ENCODE measurements around a stretch of chr9.

- PRO-cap, 3 experiments = no peak in any of the 3 experiments
- RRBS = no CpG with 5 or more reads among the region's 5 CpGs
These were observed 45.9 kb upstream of the ABL1 start for GRCh38 chr9:130788782-130789883.

- PRO-cap, 3 experiments = no peak in any of the 3 experiments
- RRBS = 83% methylated on average over 1 of the region's 12 CpGs
These were observed 11.1 kb upstream of the AIF1L start for GRCh38 chr9:131085216-131085642.

DNA sequence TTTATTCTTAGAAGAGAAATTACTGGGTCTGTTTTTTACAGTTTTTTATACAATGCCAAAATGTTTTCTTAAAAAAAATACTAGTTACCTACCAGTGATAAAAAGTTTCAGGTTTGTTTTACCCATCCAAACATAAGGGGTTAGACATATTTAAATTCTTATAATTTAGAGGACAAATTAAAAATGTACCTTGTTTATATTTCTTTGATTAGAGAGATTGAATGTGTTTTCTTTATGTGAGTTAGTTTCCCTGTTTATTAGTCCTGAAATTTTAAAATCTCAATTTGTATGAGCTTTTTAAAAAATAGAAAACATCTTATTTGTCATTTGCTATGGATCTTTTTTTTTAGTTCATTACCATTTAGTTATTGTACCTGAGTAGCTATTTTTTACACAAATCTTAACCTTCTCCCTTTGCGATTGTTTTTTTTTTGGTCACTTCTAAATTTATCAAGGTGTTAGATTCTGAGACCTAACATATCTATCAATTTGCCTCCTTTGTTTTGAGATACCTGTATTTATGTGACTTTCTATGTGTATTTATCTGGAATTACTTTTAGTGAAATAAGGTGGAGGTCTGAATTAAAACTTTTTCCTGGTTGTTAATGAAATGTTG is 18.1 kb downstream of the NUP214 start:
- PRO-cap, 3 experiments = no peak in any of the 3 experiments
- RRBS = no CpG with 5 or more reads among the region's 1 CpG

DNA sequence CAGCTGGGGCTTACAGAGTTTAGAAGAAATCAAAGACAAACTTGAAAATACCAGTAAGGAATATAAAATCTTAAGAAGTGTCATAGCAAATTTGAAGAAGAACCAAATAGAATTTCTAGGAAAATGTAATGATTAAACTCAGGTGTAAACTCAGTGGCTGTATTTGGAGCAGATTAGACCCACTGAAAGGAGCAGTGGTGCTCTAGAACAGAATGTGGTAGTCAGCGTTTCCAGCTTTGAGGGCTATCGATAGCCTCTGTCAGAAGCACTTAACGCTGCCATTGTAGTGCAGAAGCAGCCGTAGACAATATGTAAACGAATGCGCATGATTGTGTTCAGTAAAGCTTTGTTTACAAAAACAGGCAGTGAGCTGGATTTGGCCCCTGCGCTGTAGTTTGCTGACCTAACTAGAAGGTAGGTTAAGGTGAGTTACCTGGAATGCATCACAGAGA is 72.1 kb downstream of the FAM78A start:
- PRO-cap, 3 experiments = no peak in any of the 3 experiments
- RRBS = no CpG with 5 or more reads among the region's 7 CpGs

DNA sequence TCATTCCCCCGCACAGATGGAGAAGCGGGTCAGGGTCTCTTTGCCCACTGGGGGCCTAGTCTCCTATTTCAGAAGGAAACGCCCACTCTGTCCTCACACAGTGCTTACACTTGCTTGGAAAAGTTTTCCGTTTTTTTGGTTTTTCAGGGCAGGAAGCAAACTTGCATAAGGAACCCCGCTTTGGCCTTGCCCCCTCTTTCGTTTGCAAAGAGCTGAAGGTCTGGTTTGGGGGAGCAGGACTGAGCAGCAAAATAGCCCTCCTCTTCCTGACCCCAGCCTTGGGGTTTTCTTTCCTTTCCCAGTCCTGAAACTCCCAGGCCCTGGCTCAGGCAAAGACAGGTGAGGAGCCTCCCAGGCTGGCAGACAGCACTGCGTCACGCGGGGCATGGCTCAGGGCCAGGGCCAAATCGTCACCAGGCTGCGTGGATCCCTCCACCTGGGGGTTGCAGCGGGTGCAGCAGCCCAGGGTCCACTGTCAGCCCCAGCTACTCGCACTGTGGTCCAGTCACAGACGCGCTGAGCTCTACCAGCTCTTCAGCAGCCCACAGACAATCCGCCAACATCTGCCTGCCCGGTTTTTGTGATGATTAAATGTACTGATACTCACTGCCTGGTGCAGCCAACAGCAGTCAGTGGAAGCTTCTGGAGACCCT is 12.2 kb downstream of the FAM78A start:
- PRO-cap, 3 experiments = no peak in any of the 3 experiments
- RRBS = no CpG with 5 or more reads among the region's 17 CpGs

DNA sequence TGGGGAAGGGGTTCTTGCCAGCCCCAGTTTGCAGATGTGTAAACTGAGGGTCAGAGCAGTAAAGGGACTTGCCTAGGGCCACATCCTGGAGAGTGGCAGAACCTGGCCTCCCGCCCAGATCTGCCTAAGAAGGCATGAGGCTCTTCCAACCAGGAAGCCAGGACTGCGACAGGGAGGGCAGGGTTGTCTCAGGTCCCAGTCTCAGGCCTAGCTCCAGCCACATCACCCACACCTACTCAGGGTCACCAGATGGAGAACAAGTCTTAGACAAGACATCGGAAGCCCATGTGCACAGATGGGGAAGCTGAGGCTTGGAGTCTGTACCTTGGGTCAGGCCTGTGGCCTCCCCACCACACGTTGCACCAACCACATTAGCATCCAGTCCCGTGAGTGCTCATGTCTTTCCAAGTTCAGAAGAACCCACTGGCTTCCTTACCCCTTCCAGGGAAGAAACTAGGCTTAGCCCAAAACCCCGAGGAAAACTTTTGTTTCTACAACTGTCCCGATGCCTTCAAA is 2.4 kb downstream of the FAM78A start:
- PRO-cap, 3 experiments = no peak in any of the 3 experiments
- RRBS = no CpG with 5 or more reads among the region's 7 CpGs

- PRO-cap, 3 experiments = peak in 1 of 3 experiments; most common minus-strand start chr9:131280286 (in 1)
- RRBS = 25% methylated on average over 9 of the region's 16 CpGs
These were observed 3.8 kb upstream of the FAM78A start for GRCh38 chr9:131280051-131280491.

DNA sequence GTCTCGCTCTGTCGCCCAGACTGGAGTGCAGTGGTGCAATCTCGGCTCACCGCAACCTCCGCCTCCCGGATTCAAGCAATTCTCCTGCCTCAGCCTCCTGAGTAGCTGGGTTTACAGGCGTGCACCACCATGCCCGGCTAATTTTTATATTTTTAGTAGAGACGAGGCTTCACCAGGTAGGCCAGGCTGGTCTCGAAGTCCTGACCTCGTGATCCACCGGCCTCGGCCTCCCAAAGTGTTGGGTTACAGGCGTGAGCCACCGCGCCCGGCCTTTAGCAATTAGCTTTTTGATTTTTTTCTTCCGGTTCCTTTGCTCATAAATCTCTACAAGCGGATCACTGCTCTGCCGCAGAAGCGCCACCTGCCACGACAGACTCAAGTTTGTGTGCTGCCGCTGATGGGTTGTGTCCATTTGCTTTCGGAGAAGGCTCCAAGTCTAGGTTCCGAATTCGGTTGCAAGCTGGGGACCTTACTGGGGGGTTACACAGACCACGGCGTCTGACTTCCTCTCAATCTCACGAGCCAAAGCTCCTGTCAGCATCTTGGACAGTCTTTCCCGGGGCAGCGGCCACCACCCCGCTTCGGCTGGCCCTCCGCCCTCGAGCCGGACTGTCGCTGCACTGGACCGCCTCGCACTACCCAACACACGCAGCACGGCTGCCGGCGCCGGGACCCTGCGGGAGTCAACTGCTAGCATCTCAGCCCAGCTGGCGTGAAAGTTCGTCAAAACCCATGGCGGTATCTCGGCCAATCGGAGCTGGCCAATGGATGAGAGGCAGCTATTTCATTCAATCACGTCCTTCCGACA is 20.9 kb upstream of the PRRC2B start:
- PRO-cap, 3 experiments = peak in 3 of 3 experiments; most common minus-strand start position 689 of the sequence (in 3)
- RRBS = 1% methylated on average over 14 of the region's 52 CpGs

DNA sequence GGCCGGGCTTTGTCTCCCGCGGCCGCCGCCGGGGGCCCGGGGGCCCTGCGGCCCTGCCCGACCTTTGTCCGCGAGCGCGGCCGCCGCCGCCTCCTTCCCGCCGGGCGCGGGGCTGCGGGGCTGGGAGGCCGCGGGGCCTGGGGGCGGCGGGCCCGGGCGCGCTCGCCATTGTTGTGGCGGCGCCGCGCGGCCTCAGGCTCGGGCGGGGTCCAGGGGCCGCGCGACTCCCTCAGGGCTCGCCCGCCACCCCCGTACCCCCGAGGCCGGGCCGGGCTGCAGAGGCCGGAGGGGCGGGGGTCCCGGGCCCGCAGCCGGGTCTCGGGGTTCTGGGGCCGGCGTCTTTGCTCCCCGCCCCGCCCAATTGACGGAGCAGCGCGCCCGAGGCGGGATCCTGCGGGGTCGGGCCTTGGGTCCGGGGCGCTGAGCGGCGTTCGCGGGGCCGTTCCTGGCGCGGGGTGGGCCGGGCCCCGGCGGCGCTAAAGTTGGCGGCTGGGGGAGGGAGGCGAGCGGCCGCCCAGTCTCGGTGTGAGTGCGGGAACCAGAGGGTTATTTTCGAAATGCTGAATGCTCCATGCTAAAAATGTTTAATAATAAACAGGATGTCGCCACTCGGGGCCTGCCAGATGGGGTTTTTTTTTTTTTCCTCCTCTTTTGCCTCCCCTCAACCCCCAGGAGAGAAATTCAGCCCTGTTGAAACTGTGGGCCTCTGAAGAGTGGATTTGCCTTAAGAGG is 612 bp downstream of the PRRC2B start:
- PRO-cap, 3 experiments = peak in 3 of 3 experiments; most common plus-strand start position 364 of the sequence (in 1); most common minus-strand start position 363 of the sequence (in 2)
- RRBS = 2% methylated on average over 39 of the region's 84 CpGs

- PRO-cap, 3 experiments = no peak in any of the 3 experiments
- RRBS = no CpG with 5 or more reads among the region's 20 CpGs
These were observed 6.6 kb downstream of the PRRC2B start for GRCh38 chr9:131400254-131401118.

DNA sequence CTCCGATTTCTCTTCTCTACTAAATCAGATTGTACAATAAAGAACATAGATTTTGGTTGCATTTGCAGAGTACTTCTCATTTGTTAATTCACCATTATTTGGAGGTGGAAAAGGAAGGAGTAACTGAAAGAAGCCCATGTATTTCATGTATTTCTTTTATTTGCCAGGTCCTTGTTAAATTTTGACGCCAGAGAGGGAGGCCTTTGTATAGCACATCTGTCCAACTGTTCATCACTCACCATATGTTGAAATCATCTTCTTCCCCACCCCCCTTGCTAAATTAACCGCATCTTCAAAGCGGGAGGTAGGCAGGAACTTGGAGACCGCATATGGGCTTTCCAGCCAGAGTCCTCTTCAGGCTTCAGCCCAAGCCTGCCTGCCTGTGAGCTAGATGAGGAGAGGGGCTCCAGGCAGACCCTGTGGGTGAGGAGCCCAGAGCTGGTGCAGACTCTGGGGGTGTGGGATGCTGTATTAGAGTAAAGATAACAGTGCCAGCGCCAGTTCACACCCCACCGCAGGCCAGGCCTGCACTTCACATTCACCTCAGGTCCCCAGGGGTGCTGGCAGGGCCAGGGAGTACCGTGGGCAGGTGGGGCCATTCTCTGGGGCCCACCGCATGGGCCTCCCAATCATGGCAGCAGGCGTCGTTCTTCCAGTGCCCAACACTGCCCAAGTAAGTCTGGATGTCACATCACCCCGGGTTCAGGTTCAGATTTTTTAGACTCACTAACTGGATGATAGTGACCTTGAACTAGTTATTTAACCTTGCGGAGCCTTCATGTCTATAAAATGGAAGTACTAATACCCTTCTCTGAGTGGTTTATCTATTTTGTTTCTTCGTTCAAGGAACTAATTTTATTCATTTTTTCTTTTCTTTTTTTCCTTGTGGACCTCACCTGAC is 16.2 kb downstream of the PRRC2B start:
- PRO-cap, 3 experiments = no peak in any of the 3 experiments
- RRBS = no CpG with 5 or more reads among the region's 14 CpGs

DNA sequence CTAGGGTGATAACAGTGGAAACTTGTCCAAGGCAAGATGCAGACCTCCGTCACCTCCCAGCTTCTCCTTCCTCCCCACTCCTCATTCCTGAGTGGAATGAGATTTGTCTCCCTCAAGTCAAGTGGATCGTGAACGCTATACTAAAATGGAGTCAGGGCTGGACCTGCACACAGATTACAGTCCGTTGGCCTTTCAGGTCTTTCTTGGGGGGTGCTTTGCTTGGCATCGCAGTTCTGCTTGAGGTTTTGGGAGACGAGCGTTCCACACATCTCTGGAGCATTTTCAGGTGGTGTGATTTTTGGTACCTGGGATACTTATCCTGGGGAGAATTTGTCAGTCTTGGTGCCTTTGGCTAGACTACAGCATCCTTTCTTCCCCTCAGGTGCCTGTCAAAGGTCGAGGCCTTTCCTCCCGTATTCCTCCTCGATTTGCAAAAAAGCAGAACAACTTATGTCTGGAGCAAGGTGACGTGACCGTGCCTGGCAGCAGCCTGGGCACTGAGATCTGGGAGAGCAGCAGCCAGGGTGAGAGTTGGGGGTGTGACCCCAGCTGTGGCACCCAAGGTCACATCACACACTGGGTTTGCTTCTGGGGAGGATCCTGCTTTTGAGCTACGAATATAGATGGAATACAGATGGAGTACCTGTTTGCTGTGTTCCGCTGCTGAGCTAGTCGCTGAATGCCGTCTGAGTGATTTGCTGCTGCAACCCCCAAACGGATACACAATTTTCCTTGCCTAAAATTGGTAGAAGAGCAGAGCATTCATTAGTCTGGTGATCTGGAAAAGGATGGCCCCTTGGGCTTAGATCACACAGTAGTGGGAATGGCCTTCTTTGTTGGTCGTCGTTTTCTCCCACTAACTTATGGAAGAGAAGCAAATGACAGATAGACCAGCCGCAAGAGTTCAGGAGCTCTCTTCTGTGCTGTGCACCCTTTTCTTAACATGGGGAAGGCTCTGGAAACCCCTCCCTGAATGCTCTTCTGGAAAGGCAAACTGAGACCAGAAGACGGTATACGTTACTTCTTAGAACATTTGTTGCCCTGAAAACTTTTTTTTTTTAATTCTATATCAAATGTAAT is 23.5 kb upstream of the POMT1 start:
- PRO-cap, 3 experiments = no peak in any of the 3 experiments
- RRBS = no CpG with 5 or more reads among the region's 22 CpGs

DNA sequence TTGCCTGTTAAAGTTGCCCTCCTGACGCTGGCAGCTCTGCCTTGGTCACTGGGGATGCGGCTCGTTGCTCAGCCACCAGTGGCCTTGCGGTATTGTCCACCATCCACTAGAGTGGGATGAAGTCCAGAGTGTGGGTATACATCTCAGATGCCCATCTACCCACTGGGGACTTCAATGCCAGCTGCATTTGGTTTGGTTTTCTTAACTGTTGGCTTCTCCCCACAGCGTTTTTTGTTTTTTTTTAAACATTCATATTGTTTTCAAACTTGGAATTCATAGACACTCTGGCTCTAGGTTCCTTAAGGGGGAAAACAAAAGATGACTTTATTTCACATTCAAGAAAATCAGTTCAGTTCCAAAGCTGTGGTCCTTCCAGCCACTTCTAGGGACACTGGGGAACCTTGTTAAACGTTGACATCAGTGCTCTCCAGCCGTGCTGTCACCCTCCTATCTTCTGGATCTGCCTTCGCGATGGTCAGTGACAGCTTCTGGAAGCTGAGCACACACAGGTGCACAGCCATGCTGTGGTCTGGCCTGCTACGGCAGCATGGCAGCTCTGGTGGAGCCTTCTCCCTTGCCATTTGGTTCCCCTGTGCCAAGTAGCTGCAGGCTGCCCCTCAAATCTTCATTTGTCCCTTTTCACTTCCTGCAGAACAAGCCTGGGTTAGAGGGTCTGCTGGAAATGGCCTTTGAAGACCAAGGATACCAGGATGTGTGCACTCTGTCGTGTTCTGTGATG is 3.8 kb upstream of the POMT1 start:
- PRO-cap, 3 experiments = no peak in any of the 3 experiments
- RRBS = no CpG with 5 or more reads among the region's 11 CpGs

- PRO-cap, 3 experiments = no peak in any of the 3 experiments
- RRBS = no CpG with 5 or more reads among the region's 14 CpGs
These were observed 2.3 kb upstream of the POMT1 start for GRCh38 chr9:131500343-131500846.

GRCh38 chr9:131587665-131588108 is 42.4 kb downstream of the PRRT1B start:
- PRO-cap, 3 experiments = no peak in any of the 3 experiments
- RRBS = 45% methylated on average over 3 of the region's 14 CpGs

DNA sequence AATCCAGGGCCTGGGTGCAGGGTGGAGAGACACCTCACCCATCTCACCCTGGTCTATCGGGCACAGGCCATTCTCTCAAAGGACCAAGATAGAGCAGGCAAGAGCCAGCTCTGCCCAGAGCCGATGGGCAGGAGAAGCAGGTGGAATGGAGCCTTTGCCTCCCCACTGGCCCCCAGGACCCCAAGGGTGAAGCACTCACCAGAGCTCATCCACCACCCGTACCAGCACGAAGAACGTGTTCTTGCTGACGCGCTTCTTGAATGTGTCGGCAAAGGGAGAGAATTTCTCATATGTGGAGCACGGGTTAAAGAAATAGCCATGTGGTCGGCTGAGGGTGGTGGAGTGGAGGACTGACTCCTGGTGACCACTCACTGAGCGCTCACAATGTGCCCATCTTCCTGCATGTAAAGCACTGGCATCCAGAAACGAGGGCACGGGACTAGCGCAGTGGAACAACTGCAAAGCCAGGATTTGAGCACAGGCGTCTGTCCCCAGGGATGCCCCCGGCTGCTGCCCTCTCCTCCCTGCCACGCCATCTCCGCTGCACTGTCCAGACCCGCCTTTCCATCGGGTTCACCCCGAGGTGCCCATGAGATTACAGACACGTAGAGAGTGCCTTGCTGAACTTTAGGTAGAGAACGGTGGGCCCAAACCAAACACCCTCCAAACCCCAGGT is 44.5 kb downstream of the PRRT1B start:
- PRO-cap, 3 experiments = no peak in any of the 3 experiments
- RRBS = no CpG with 5 or more reads among the region's 23 CpGs

DNA sequence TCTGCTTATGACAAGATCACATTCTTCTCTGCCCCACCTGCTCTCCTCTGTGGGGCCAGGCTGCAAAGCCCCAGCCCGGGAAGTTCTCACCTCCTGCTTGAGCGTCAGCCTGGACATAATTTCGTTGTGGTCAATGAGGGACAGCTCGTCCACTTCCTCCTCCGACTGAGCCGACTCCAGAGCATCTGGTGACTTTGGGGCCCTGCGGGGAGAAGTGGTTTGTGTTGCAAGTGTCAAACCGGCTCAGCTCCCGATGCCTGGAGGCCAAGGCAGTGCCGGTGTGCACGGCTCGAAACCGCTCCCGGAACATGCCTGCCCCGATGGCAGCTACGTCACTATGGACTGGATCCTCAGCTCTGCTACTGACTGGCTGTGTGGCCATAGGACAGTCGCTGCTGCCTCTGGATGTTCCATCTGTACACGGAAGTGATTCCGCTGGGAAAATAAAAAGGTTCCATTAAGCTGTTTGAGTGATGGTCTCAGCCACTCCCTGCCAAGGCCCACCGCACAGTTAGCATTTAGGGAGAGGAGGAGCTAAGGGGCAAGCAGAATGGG is 52.9 kb downstream of the PRRT1B start:
- PRO-cap, 3 experiments = no peak in any of the 3 experiments
- RRBS = 100% methylated on average over 2 of the region's 20 CpGs

GRCh38 chr9:131627255-131628486 is 82.3 kb downstream of the PRRT1B start:
- PRO-cap, 3 experiments = no peak in any of the 3 experiments
- RRBS = no CpG with 5 or more reads among the region's 29 CpGs

DNA sequence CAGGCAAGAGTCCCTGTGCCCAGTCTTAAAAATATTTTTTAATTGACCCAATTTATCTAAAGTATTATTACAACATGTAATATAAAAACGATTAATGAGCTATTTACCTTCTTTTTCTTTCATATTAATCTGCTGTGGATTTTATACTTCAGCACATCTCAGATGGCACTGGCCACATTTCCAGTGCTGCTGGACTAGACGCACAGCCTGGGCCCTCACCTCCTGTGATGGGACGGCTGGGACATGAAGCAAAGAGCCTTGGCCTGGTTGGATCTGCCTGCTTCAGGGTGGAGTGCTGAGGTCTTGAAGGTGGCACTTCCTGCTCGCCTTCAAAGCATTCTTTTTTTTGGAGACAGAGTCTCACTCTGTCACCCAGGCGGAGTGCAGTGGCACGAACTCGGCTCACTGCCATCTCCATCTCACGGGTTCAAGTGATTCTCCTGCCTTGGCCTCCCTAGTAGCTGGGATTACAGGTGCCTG is 73.2 kb downstream of the RAPGEF1 start:
- PRO-cap, 3 experiments = no peak in any of the 3 experiments
- RRBS = no CpG with 5 or more reads among the region's 8 CpGs

DNA sequence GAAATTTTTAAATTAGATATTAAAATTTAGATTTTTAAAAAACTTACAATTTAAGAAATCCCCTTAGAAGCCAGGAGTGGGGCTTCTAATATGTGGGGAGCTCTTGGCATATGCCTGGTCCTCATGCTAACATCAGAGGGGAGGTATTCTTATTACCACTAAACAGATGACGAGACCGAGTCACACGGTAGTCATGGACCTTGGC is 71.6 kb downstream of the RAPGEF1 start:
- PRO-cap, 3 experiments = no peak in any of the 3 experiments
- RRBS = no CpG with 5 or more reads among the region's 3 CpGs

Measured in breast (tissue), 4 donors.